Measurements from ENCODE around the genes TRIM23 and CDK7.

DNA sequence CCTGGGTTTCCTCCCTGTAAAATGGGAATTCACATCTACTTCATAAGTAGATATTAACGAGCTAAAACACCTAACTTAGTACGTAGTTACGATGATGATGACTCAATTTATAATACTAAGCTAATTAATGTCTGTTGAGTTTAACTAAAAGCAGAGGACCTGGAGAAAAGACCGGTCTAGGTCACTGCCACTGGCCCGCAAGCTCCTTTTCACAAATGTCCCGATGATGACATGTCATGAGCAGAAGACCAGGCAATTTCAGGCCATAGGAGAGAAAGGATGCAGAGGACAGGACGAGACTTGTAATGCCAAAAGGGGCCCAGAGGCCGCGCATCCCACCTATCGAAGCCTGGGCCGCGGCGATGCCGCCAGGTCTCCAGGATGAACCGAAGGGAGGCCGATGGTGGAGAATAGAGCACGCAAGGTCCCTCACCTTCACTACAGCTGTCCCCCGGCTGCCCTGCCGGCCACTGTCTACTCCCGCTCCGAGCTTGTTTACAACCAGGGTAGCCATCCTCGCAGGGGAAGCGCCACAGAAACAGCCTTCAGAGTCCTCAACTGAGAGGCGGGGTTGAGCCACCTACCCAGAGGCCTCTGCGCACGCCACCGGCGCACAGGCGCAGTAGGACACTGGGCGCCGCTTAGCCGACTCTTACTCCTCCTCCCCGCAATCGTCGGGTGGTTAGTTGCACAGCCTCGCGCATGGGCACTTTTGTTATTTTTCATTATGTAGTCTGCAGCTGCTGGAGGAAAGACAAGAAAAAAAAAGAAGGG is at the start of gene TRIM23:
TSS of gene TRIM23 (minus strand) at position 573 of the 774 bp plus-strand sequence.
- RAMPAGE, total RNA = no peak

GRCh38 chr5:65721089-65721284 is 922 bp downstream of the SGTB start:
- RAMPAGE, total RNA = no peak

GRCh38 chr5:65722510-65723557 is 829 bp downstream of the NLN start:
- RAMPAGE, total RNA = no peak

DNA sequence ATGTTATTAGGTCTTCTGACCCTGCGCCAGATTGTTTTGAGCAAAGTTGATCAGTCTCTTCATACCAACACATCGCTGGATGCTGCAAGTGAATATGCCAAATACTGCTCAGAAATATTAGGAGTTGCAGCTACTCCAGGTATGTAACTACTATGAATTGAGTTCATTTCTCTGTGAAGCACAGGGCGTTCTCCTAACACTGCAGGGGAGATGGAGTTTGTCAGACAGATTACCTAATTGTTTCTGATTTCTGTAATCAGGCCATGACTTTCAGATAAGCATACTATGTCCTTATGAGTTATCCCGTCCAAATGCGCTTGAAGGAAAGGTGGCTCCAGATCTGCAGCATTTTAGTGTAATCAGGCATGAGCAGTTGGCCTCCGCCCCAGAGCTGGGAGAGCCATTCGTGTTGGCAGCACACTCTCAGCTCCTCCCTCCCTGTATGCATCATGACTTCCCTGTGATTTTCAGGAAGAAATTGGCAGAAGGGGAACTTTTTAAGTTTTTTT is 88.1 kb downstream of the NLN start:
- RAMPAGE, total RNA = no peak

- RAMPAGE, total RNA = no peak
Observed at GRCh38 chr5:65812557-65813188, 90.7 kb downstream of the NLN start.

GRCh38 chr5:66031828-66032247 is 105.5 kb downstream of the ERBIN start:
- RAMPAGE, total RNA = no peak

GRCh38 chr5:66033606-66034369 is 107.4 kb downstream of the ERBIN start:
- RAMPAGE, total RNA = no peak

- RAMPAGE, total RNA = no peak
Observed at GRCh38 chr5:66098934-66099506, 45.1 kb upstream of the SREK1 start.

GRCh38 chr5:66333145-66333559 is 189.1 kb downstream of the SREK1 start:
- RAMPAGE, total RNA = no peak

DNA sequence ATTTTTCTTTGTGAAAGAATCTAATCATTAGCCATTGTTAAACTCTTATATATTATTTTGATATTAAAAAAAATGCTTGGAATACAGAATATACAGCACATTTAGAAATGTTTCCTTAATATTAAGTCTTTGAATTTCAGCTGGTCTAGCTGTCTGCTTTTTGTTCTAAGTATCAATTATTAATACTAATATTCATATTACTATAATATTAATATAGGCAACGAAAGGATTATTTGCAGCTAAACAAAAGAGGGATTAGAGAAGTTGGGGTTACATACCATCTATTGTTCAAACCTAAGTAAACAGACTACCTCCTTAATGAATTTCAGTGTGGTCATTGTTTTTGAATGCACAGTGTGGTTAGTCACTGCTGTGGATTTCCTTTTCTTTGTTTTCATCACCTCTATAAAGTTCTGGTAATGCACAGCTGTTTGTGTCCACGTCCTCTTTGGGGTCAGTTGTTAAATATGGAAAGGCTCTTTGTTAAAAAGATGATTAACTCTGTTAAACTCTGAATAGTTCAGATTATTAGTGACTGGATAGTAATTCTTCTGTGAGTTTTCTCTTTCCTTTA is 233.5 kb downstream of the MAST4 start:
- RAMPAGE, total RNA = no peak

DNA sequence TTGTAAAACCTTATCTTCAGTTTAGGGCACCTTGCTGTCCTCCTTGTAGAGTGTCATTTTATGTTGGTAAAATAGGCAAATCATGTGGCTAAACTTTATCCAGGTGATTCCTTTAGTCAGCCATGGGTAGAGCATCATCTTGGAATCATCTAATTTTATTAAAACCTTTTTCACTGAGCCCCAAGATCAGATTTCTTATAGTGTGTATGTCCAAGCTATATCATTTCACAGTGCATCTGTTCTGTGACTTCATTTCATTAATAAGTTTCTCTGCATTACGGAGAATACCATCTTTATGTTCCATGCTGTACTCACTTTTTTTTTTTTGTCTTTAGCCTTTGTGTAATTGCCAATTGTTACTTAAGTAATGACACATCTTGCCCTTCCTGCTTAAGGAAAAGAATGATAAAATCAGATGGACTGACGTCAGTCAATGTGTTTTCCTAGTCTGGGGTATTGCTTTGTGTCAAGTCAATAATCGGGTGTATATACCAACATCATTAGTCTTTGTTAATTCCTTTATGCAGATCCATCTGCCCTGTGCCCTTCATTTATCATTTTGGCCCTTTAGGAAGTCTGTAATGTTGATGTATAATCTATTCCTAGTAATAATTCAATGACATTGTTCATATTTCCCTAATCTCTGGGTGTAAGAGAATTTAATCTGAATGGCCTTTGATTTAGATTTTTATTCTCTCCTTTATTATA is 133.6 kb downstream of the CD180 start:
- RAMPAGE, total RNA = no peak

- RAMPAGE, total RNA = no peak
Observed at GRCh38 chr5:67646562-67647128, 450.0 kb upstream of the CD180 start.

DNA sequence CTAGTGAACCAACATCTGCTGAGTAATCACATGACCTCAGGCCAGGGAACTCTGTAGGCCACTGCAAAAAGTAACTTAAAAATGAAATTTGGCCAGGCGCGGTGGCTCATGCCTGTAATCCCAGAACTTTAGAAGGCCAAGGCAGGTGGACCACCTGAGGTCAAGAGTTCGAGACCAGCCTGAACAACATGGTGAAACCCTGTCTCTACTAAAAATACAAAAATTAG is 173.2 kb upstream of the PIK3R1 start:
- RAMPAGE, total RNA = no peak

- RAMPAGE, total RNA = no peak
Observed at GRCh38 chr5:68187267-68188305, 28.0 kb upstream of the PIK3R1 start.

GRCh38 chr5:68242773-68243284 is 27.3 kb downstream of the PIK3R1 start:
- RAMPAGE, total RNA = no peak

DNA sequence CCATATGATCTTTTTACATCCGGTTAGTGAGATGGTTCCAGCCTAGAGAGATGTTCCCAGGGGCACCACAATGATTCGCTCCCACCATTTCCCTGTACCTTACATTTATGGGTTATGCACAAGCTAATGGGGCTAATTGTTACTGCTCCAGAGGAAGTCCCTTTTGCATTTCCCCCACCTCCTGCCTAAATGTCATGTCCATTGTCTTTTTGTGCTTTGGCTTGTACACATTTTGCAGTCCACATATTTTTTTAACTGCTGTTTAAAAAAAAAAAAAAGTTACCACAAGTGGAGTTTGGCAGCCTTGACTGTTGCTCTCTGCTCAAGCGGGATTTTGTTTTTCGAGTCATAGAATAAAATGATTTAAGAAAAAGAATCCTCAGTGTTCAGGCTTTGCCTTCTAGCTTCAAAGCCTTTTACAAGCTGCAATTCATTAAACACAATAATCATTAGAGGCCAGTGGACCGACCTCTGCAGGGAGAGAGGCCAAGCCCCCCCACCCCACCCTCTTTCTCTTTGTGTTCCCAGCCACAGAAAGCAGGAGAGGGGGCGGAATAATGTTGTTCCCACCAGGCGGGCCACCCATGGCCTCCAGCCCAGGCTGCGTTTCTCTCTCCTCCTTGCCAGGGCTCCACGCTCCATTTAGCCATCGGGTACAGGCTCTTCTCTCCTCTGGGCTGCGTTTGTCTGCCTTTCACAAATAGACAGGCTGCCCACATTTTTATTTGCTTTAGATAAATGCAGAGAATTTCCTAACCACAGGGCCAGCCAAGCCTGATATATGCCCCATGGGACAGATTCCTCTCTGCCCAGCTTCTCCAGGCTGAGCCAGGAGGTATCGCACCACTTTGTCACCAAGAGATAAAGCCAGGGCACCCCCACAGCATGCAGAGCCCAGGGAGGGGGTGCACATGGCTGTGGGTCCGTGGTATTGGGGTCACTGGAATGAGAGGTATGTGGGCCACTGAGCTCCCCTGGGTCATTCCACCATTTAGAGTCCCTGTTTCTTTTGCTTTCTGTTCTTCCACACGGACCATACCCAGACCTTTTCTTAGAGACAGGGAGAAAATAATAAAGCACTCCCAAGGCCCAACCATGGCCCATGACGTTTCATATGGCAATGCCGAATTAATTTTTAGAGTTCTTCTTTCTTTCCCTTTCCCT is 318.7 kb downstream of the PIK3R1 start:
- RAMPAGE, total RNA = no peak

DNA sequence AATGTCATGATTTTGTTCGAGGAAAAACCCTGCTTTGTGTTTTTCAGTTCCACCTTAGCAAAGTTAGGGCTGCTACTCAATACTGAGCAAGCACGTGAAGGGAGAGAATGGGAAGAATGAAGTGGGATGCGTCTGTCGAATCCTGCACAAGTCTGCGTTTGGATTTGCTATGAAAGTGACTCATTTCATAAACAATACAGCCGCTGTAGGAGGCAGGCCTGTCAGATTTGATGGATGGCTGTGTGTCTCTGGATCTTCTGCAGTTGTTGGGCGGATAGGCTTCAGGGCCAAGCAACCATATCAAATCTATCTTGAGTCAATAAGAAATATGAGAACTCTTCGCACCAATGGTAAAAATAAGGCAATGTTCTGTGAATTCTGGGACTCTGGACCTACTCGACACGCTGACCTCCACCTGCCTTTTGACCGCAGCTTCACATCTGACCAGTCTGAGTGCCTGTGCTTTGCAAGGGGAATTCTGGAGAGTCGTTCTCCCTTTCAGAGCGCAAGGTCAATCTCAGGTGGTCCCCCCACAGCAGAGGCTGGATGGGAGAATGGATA is 333.7 kb downstream of the PIK3R1 start:
- RAMPAGE, total RNA = no peak

GRCh38 chr5:68657282-68657791 is 436.5 kb upstream of the SLC30A5 start:
- RAMPAGE, total RNA = no peak

DNA sequence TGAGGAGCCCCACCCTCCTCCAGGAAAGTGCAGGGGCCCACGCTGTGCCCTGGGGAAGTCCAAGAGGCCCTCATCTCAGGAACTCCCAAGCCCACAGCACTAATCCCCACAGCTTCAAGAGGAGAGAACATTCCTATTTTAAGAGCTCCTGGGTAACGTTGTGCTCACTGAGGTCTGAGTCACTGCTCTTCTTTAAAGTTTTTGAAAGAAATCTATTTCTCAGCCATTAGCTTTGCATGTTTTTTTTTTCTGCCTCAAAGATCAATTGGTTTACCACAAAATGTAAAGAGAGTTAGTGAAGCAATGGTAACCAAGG is 382.5 kb upstream of the SLC30A5 start:
- RAMPAGE, total RNA = no peak

DNA sequence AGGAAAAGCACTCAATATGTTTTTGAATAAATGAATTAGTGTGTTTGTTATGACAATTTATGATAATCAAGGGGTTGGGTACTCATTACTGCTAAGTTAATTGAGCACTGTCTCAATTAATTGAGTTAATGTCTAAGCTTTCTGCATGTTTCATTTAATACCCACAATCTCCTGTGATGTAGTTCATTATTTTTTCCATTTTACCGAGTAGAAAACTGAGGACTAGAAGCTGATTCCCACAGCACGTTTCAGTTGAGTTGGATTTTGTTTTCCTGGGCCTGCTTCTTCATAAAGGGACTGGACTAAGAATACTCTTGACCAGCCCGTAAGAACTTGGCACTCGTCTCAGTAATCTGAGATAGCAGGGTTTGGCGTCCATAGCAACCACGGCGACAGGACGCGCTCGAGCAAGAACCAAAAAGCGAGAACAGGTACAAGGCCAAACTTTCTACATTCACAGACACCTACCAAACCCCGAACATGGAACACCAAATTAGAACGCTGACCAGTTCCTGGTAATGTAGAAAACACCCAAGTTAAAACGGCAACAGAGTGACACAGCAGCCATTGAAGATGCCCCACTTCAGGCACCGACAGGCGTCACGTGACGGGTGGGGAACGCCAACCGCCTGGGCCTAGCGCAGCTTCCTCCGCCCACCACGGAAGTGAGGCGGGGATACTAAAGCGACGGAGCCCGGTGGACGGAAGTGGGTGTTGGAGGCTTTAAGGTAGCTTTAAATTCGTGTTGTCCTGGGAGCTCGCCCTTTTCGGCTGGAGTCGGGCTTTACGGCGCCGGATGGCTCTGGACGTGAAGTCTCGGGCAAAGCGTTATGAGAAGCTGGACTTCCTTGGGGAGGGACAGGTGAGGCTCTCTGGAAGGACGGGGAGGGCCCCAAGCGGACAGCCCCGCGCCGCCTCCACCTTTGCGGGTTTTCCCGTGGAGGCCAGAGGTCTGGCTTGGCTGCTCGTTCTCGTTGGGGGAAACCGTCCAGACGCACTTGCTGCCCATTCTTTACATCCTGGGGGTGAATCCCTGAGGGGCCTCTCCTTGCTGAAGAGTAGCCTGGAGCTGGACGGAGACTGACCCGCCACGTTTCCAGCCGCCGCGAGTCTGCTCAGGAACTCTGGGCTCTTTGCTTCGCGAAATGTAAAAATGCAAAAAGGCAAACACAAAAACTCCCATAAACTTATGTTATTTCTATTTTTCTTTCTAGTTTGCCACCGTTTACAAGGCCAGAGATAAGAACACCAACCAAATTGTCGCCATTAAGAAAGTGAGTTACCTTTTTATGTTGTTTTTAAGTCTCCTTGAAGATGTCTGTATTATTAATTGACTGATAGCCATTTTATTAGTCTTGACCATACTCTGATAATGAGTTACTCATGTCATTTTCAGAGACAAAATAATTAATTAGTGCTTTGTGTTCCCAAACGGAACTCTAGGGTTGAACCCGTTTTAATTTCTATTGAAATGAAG is at the start of gene CDK7:
TSS of gene CDK7 (plus strand) at position 707 of the 1,477 bp plus-strand sequence.
- RAMPAGE, total RNA = start-site peak on the plus strand centred at position 699 of the sequence, 24 bp wide, 85 and 94 reads in 2 replicates